A673 (cell line): ENCODE measurements around the gene EPB41L3.

- PRO-cap = bidirectional peak, plus-strand start at chr18:5294960, minus-strand start at chr18:5294848; bidirectional peak, plus-strand start at chr18:5295015, minus-strand start at chr18:5295081; bidirectional peak, plus-strand start at chr18:5295474, minus-strand start at chr18:5295243
Measured at GRCh38 chr18:5294674-5295587, 595 bp downstream of the ZBTB14 start.

DNA sequence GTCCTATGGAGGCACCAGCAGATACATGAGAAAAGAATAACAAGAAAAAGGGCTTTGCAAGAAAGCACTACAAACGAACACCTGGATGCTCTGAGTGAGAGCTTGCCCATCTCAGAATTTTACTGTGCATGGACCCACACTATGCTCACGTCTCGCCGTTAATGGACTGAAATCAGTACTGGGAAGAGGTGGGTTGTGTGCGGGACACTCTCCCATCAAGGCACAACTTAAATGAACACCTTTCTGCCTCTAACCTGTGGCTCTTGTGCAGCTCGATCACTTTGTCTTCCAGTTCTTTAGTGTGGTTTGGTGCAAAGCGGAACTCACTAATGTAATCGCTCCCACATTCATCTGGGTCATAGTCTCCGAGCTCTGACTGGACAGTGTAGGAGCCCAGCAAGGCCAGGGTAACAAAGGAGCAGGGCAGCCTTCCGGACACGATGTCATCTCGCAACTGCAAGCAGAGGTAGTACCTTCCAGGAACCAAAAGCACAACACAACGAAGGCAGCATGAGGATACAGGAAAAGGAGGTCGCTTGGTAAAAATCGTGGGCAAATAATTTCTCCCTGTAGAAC, 110.1 kb downstream of the EPB41L3 start:
- PRO-cap = no peak

DNA sequence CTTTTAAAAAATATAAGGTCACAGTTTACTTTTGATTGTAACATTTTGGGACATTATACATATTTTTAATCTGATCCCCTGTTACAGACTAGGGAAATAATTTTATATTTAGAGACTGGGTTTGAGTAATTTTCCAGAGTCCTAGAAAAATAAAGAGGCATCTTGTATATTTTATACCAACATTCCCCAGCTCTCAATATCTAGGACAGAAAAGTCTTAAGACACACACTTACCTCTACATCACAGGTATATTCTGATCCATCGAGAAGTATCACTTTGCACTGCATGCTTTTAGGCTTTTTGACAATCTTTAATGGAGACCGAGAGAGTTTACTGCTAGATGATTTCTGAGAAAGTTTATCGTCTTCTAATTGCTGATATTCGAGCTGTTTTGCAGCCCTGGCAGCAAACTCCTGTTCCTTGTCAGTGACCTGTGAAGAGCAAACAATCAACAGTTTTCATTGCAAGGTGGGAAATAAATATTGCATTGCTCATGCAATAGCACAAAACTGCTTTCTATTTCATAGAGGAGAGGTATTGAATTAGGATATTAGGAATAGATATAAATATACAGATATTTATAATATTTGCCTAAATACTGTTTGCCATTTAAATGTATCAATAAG, 65.7 kb downstream of the EPB41L3 start:
- PRO-cap = no peak

DNA sequence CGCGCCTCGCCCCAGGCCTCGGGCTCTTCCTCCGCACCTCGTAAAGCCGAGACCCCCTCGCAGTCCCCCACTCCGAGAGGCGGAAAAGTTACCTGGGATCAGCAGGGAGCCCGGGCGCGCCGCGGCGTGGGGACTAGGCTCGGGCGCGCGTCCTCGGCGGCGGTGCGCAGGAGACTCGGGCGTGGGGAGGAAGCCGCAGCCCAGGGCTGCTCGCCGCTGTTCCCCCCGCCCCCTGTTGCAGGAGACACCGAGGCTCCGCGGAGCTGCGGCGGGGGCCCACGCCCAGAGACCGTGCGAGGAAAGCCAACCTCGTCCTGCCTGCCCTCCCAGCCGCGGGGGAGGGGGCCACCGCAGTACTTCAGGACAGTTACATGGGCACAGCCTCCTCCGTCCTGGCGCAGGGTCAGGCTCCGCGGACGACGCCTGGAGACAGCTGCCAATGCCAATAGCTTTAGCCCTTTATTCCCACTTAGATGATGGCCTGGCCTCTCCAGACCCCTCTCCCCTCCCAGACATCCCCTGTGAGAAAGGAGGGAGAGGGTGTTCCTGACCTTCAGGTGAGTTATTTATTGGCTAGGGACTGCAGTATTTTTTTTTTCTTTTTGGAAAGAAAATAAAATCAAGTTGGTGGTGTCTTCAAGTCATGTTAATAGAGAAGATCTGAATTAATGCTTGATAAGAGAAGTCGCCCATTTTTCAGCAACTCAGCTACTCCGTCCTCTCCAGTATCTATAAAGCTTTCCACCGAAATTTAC, at the start of gene EPB41L3:
Gene EPB41L3 (minus strand): TSS at position 177 of the 755 bp plus-strand sequence.
- PRO-cap = no peak

DNA sequence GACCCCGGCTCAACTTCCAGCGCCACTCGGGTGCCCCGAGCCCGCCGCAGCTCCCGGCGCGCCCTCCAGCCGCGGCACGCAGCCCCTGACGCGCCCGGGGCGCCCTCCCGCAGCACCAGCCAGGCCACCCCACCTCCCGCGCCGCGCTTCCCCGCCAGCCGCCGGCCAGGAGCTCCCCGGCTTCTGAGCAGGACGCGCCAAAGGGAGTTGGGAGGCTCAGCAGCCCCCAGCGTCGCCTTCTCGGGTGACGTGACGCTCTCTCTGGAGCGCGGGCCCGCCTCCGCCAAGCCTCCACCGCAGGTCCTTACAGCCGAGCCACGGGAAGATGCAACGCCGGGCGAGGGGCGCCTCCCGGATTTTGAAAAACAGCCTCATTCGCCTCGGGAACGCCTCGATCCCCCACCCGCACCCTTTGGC, 85.0 kb upstream of the EPB41L3 start:
- PRO-cap = no peak

- PRO-cap = no peak
Measured at GRCh38 chr18:6254945-6255722, 159.6 kb downstream of the L3MBTL4 start.

DNA sequence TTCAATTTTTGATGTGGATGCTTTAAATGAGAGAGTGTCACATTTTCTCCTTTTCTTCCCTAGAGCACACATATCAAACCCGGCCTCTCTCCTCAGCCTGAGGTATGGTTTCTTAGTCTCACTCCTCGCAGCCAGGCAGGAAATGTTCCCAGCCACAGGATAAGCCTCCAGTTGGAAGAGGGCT, 637 bp upstream of the ARHGAP28 start:
- PRO-cap = no peak

DNA sequence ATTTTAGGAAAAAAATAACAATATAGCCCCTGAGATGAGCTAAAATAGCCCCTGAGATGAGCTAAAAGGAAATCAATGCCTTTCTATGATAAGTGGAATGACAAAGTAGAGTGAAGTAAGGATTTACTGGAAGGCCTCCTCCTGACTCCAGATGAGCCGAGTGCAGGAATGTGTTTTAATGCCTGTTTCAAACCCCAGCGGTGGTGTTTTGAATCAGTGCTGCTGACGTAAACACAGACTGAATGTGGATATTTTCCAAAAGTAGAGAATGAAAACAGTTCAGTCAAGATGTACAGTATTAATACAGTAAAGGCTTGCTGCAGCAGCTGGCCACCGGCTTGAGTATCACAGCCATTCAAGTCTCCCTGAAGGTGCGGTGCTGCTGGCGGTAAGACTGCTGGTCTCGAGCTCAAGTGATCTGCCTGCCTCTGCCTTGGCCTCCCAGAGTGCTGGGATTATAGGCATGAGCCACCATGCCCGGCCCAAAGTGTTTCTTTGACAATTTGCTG, 46.7 kb downstream of the ARHGAP28 start:
- PRO-cap = no peak

DNA sequence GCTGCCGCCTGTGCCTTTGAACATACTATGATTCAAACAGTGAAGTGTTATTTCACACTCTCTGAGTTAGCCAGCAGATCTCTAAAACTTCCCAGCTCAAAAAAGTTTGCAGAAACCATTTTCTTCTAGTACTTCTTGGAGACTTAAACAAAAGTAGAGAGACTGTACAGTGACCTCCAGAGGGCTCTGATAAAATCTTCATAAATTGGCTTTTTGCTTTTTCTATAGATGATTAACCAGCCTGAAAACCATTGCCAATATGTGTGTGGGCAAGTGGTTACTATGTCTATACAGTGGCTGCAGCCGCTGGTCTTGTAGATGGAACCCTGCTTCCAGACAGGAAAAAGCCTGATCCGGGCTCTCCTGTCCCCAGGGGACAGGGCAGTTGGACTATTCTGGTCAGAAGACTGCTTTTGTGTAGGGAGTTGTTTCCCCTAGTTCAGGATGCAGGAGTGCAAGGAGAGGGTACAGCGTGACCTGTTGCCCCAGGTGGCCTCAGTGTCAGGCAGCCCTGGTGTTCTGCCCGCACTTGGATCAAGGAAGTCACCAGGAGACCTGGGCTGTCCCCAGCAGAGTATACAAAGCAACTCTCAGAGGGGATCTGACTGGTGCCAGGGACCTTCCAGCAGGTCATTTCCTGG, 7.3 kb upstream of the PTPRM start:
- PRO-cap = no peak

DNA sequence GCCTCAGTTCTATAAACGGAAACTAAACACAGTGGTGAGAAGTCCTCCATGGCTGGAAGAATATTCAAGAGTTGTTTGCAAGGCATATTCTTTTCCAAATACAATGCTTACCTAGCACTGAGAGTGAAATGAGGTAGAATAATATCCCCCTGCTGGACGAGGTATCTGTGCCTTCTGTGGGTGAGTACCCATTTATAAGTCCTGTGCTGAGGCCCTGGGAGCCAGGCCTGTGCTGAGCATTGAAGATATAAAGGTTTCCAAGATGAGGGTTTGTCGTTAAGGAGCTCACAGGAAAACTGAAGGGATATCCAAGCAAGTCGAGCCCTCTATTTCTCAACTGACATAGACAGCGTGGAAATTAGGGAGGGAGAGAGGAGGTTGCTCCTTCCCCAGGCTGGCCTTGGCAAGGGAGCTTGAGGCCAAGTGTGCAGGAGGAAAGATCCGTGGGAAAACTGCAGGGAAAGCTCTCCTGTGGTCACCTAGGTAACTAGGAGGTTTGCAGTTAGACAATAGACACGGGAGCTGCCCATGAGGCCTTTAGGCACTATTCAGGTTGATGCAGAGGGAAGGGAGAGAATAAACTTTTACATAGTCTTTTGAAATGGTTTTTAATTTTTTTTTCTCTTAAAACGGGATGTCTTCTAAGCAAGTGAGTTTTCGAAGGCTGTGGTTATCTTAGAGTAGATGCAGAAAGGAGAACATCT, 17.7 kb downstream of the PTPRM start:
- PRO-cap = no peak

GRCh38 chr18:7617564-7618230, 50.6 kb downstream of the PTPRM start:
- PRO-cap = no peak

DNA sequence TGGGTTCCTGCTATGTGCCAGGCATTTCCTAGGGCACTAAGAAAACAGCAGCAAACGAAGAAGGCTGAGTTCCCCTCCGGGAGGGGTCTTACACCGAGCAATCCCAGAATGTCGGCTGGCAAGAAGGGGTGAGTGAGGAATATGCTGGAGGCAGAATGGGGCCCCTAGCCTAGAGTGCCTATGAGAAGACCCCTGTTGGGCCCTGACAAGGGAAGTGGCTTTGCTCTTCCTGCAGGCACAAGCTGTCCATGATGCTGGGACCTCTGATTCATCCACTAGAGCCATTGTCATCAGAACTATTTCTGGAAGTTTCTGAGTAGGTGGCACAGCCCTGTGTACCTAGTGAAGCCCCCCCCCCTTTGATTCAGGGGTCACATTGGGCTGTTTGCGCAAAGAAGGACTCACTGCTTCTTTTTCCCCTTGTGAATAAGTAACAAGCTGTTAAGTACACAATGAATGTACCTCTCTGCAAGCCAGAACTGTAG, 267.9 kb upstream of the RAB12 start:
- PRO-cap = no peak

- PRO-cap = no peak
Measured at GRCh38 chr18:8640042-8640302, 30.7 kb downstream of the RAB12 start.

GRCh38 chr18:8716377-8716641, 11.0 kb downstream of the MTCL1 start:
- PRO-cap = unidirectional peak, plus-strand start at chr18:8716581

DNA sequence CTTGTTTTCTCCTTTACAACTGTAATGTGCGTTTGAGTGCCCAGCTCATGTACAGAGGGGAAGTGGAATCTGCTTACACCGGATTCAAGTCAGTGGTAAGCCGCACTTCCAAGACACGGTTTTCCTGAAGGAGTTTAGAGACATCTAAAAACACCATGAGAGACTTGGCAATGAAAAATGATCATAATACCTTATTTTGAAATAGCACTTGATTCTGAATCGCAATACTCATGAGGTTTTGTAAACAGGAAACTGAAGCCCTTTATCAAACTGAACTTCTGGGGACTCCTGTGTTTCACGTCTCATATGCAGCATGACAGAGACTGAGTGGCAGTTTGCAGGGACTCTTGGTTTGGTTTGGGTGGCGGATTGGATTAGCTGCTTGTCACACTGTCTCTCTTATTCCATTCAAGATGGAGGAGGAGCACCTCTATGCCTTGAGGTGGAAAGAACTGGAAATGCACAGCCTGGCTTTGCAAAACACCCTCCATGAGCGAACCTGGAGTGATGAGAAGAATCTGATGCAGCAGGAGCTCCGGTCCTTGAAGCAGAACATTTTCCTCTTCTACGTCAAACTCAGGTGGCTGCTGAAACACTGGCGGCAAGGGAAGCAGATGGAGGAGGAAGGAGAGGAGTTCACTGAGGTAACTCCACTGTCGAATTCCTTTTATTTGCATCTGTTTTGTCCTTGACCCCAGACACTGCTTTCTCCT, 90.6 kb downstream of the MTCL1 start:
- PRO-cap = no peak

DNA sequence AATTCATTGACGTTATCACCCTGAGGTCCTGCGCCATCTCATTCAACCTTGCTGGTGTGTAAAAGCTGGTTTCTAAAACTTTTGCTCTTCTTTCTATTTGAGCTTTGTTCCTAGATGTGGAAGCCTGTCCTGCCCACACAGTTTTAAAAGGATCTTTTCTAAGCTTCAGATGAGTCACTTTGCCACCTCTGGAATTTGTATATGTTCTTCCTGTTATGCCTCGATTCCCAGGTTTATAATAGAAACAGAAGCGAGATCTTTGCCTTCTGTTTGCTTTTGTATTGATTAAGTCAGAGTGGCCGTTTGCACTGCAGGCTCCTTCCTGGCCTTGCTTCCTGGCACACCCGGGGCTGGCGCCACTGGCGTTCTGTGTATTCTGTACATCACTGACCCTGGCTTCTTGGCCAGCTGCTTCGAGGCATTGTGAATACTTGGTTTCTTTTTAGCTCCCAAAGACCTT, 91.8 kb downstream of the MTCL1 start:
- PRO-cap = no peak

GRCh38 chr18:8856818-8857220, 151.5 kb downstream of the MTCL1 start:
- PRO-cap = no peak

DNA sequence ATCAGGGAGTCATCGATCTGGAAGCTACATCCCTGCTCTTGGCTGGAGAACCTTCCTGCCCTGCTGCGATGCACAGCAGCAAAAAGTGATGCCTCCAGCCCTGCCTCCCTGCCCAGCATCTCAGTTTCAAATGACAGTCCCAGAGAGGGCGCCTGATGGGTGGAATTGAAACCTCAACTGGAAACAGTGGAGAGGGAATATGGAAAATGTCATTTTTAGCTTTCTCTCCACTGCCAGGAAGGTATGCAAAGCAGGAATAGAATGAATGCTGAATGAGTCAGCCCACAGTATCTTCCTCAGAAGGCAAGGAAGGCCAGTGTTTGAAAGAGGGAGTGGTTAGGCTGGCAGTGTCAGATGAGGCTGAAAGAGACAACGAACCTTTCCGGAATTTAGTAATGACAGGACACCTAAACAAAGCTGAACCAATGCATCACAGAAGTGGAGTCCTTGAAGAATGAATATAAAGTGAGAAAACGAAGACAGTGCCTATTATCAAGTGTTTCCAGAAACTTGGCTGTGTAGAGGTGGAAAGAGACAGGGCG, 153.9 kb upstream of the NDUFV2 start:
- PRO-cap = no peak

- PRO-cap = no peak
Measured at GRCh38 chr18:9711479-9712059, 3.5 kb downstream of the RAB31 start.

GRCh38 chr18:9775013-9775751, 67.1 kb downstream of the RAB31 start:
- PRO-cap = no peak